ENCODE measurements around the gene SFXN4.

DNA sequence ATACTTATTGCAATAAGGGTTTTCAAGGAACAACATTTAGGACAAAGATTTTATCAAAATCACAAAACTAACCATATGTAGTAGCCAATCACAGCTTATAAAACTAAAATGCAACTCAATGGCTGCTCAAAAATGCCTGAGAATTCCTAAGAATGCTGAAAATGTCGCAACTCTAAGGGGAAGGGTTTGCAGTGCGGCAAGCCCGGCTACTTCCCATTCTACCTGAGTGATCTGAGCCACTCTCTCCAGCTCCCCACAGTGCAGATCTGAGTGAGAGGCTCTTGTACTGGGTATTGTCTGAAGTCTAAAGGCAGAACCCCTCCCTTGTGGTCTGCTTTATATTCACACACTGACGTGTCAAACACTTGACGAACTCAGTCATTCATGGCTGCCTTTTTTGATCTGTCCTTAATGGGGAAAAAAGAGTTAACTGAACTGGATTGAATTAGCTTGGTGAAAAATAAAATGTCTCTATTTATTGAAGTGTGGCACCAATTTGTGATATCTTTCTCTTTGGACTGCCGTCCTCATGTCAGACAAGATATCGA is 28.8 kb downstream of the RAB11FIP2 start:
- CAGE, long polyA plus RNA: no peak
- RRBS: no CpG with 5 or more reads among the region's 7 CpGs

- CAGE, long polyA plus RNA: no peak
- RRBS: no CpG with 5 or more reads among the region's 9 CpGs
Observed at GRCh38 chr10:118459631-118460035, 117.5 kb upstream of the FAM204A start.

DNA sequence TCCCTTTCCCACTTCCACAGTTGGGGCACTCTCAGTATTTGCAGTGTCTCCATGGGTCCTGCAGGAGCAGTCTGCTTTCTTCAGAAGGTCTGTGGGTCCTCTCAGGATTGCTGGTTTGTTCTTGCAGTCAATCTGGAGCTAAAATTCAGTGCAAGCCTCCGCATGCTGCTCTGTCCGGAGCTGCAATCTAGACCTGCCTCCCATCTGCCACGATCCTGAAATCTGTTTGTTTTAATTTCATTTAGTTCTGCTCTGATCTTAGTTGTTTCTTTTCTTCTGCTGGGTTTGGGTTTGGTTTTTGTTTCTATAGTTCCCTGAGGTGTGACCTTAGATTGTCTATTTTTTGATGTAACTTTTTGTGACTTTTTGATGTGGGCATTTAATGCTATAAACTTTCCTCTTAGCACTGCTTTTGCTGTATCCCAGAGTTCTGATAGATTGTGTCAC is 63.9 kb upstream of the PRLHR start:
- CAGE, long polyA plus RNA: no peak
- RRBS: no CpG with 5 or more reads among the region's 3 CpGs

DNA sequence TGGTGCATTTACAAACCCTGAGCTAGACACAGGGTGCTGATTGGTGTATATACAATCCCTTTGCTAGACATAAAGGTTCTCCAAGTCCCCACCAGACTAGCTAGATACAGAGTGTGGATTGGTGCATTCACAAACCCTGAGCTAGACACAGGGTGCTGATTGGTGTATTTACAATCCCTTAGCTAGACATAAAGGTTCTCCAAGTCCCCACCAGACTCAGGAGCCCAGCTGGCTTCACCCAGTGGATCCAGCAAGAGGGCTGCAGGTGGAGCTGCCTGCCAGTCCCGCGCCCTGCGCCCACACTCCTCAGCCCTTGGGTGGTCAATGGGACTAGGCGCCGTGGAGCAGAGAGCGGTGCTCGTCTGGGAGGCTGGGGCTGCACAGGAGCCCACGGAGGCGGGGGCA is 5.1 kb upstream of the CACUL1 start:
- CAGE, long polyA plus RNA: no peak
- RRBS: no CpG with 5 or more reads among the region's 9 CpGs

- CAGE, long polyA plus RNA: no peak
- RRBS: no CpG with 5 or more reads among the region's 1 CpG
Observed at GRCh38 chr10:118792380-118792786, 37.6 kb upstream of the CACUL1 start.

- CAGE, long polyA plus RNA: no peak
- RRBS: no CpG with 5 or more reads among the region's 3 CpGs
Observed at GRCh38 chr10:118872569-118872768, 117.7 kb upstream of the CACUL1 start.

DNA sequence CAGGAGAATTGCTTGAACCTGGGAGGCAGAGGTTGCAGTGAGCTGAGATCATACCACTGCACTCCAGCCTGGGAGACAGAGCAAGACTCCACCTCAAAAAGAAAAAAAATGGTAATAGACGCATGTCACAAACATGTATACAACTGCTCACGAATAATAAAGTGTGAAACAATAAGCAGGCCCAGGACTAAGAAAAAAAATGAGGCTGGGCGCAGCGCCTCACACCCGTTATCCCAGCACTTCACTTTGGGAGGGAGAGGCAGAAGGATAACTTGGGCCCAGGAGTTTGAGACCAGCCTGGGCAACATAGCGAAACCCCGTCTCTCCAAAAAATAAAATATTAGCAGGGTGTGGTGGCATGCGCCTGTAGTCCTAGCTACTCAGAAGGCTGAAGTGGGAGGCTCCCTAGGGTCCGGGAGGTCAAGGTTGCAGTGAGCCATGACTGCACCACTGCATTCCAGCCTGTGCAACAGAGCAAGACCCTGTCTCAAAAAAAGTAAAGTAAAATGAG is 11.6 kb downstream of the NANOS1 start:
- CAGE, long polyA plus RNA: no peak
- RRBS: no CpG with 5 or more reads among the region's 9 CpGs

DNA sequence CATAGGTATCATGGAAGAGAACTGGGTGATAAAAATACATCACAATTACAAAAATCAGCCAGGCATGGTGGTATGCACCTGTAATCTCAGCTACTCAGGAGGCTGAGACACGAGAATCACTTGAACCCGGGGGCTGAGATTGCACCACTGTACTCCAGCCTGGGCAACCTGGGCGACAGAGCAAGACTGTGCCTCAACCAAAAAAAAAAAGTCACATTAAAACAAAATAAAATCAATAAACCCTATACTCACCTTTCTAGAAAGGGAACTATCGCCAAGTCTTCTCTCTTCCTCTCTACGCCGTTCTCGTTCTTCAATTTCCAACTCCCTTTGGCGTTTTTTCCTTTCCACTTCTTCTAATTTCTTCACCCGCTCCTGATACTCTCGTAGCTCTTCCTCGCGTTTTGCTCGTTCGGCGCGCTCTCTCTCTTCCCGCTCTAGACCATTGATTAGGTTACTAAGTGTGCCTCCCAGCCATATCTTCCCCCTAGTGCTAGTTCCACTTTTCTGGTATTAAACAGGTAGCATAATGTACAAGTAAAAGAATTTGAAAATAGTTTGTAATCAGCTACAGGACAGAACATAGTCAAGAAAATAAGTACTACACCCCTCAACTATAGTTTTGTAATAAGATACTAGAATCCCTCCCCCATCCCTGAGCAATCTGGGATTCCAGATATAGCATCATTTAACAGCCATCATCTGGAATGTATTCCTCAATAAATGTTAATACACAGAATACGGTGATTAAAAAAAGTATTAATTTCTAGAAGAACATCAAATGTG is 20.2 kb downstream of the NANOS1 start:
- CAGE, long polyA plus RNA: start-site peak on the minus strand centred at position 362 of the sequence, 155 bp wide, 277 and 221 reads in 2 replicates
- RRBS: no CpG with 5 or more reads among the region's 18 CpGs

GRCh38 chr10:119073374-119074171 is 7.0 kb downstream of the EIF3A start:
- CAGE, long polyA plus RNA: no peak
- RRBS: no CpG with 5 or more reads among the region's 6 CpGs

GRCh38 chr10:119135258-119135640 is 30.3 kb downstream of the SFXN4 start:
- CAGE, long polyA plus RNA: no peak
- RRBS: no CpG with 5 or more reads among the region's 4 CpGs

GRCh38 chr10:119165024-119166140 is at the start of gene SFXN4:
SFXN4 (minus strand) TSS chr10:119165714.
- CAGE, long polyA plus RNA: no peak
- RRBS: 1% methylated on average over 28 of the region's 93 CpGs

DNA sequence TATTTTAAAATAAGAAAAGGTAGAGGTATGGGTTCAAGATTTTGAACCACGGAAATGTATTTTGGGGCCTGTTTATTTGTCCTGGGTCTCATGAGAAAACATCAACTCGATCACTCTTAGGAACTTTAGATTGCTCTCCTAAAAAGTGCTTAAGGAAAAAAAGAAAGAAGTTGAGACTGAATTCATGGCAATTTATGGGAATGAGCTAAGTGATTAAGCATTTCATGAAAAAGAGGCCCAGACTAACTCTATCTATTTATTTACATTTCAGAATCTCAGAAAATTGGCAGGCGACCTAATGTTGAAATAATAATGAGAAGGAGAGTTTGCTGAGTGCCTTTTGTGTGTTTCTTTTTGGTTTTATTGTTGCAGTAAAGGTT is 3.7 kb downstream of the GRK5 start:
- CAGE, long polyA plus RNA: no peak
- RRBS: no CpG with 5 or more reads among the region's 3 CpGs

DNA sequence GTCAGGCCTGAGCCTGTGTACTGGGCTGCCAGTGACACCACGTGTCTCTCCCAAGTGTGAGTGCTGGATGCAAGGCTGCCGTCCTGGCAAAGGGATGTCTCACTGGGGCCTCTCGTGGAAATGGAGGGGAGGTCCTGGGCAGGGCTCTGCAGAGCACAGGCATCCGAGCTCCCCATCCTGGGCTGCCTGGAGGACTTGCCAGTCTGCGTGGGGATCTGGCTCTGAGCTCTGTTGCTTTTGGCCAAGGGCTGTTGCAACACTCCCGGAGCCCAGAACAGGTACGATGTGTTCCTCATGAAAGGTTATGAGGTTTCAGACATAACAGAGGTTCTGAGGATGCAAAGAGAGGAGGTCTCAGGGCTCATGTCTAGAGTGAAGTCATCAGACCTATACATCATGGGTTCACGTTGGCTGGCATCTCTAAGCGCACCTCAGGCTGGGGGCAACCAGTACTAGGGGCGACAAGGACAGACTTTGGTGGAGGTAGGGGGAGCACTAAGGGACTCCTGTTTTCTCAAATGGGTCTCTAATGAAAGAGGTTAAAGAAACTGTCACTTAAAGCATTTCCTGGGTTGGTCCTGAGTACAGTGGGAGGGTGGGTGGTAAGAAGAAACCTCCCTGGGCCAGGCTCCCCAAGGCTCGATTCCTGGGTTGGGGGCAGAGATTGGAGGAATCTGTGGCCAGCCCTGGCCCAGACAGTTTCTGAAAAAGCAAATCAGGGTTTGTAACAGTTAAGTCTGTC is 77.5 kb downstream of the GRK5 start:
- CAGE, long polyA plus RNA: no peak
- RRBS: no CpG with 5 or more reads among the region's 11 CpGs

- CAGE, long polyA plus RNA: no peak
- RRBS: no CpG with 5 or more reads among the region's 9 CpGs
Observed at GRCh38 chr10:119285569-119286219, 78.3 kb downstream of the GRK5 start.

- CAGE, long polyA plus RNA: no peak
- RRBS: no CpG with 5 or more reads among the region's 10 CpGs
Observed at GRCh38 chr10:119315016-119315587, 107.7 kb downstream of the GRK5 start.

GRCh38 chr10:119370218-119370889 is 163.0 kb downstream of the GRK5 start:
- CAGE, long polyA plus RNA: no peak
- RRBS: no CpG with 5 or more reads among the region's 17 CpGs

GRCh38 chr10:119441223-119441836 is 101.2 kb downstream of the RGS10 start:
- CAGE, long polyA plus RNA: no peak
- RRBS: no CpG with 5 or more reads among the region's 16 CpGs

- CAGE, long polyA plus RNA: no peak
- RRBS: no CpG with 5 or more reads among the region's 23 CpGs
Observed at GRCh38 chr10:119452388-119453010, 90.0 kb downstream of the RGS10 start.

- CAGE, long polyA plus RNA: no peak
- RRBS: 75% methylated on average over 2 of the region's 20 CpGs
Observed at GRCh38 chr10:119517357-119518271, 24.9 kb downstream of the RGS10 start.

DNA sequence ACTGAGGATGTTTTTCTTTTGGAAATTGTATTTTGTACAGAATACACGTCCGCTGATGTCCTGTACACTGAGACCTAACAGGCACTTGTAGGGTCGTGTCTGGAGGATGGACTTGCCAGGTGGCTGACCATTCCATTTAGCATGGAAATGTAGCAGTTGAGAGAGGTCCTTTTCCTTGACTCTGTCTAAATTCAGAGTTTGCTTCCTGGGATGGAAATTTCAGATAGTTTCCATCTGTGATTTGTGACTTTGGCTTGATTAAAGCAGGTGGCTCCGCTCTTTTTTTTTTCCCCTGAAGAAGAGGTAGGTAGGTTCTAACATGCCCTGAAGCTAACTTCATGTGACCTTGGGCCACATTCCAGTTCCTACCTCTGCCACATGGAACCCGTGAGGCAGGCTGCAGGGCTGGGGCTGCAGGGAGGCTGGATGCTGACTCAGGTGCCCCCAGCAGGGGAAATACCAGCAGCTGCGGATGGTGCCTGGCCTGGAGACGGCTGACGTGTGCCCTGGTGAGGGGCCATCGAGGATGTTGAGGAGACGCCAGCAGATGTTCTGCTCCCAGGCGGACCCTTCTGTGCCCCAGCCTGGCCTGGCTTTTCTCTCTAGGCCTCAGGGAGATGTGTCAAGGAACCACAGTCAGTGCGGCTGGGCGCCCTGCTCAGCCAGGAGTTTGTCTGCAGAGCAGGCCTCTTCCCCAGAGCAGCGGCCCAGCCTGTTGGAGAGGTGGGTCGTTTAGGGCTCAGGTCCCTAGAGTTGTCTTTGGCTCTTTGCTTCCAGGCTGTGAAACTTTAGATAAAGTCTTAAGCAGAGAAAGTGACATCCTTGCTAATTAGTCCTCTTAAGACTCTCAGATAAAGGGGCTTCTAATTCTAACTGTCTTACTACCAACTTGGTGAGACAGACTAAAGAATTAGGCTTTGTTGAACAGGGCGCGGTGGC is 8.7 kb downstream of the BAG3 start:
- CAGE, long polyA plus RNA: no peak
- RRBS: no CpG with 5 or more reads among the region's 17 CpGs

Measured in BJ (cell line).